Fibroblast of villous mesenchyme (primary cell): Measurements from ENCODE around the genes TBCC, PPP2R5D and MEA1.

GRCh38 chr6:42281065-42282069 lies 63.7 kb upstream of the MRPS10 start:
- CAGE, long polyA plus RNA: no peak

- CAGE, long polyA plus RNA: no peak
Observed at GRCh38 chr6:42407195-42407760, 44.4 kb downstream of the TRERF1 start.

- CAGE, long polyA plus RNA: no peak
Observed at GRCh38 chr6:42556081-42556495, 7.7 kb upstream of the UBR2 start.

GRCh38 chr6:42573533-42574340 lies 9.9 kb downstream of the UBR2 start:
- CAGE, long polyA plus RNA: no peak

- CAGE, long polyA plus RNA: no peak
Observed at GRCh38 chr6:42745587-42746207, at the start of gene TBCC. TBCC (minus strand) TSS chr6:42746103.

DNA sequence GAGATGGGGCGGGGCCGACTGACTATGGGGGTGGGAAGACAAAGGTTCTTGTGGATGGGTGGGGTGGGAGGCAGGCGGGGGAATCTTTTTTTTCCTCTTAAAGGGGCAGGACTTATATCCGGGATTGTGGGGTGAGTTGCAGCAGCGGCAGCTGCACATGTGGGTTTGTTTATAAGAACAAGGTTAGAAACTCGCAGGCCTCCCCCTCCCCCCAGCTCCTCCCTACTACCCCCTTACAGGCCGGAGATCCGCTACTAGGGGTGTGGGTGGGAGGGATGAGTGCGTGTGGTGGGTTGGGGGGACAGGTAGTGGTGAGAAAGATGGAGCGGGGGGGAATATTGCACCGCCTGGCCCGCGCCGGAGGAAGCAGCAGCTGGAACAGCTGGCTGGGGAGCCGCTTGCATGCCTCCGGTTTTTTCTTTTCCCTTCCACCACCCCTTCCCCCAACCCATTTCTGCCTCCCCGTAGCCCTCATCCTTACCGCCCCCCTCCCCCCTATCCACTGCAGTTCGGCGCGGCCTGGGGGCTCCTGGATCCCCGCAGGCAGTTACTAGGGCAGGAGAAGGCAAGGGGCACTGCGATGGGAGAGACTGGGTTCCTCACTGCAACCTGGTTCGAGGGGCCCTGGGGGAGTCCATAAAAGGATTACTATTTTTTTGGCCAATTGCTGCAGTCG lies 467 bp upstream of the TBCC start:
- CAGE, long polyA plus RNA: no peak

DNA sequence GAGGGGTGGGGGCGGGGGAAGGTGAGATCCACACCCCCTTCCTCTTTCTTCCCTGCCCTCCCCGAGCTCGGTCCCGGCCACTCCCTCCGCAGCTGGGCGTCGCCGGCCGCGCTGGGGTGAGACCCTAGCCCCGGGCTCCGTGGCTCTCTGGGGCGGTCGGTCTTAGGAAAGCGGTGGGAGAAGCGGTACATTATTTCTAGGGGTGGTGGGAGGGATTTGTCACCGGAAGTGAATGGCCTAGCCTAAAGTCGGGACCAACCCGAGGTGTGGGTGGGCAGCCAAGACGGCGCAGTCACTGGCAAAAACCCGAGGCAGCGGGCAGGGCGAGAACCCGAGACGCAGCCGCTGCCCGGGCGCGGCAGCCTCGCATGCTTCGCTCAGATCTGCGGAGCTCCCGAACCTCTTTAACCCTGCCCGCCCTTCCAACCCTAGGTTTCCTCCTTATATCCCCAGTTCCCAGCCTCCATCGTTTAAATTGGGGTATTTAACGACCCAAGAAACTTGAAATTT lies 1.1 kb upstream of the TBCC start:
- CAGE, long polyA plus RNA: no peak

GRCh38 chr6:42783280-42784277 lies 1.7 kb downstream of the BICRAL start:
- CAGE, long polyA plus RNA: no peak

DNA sequence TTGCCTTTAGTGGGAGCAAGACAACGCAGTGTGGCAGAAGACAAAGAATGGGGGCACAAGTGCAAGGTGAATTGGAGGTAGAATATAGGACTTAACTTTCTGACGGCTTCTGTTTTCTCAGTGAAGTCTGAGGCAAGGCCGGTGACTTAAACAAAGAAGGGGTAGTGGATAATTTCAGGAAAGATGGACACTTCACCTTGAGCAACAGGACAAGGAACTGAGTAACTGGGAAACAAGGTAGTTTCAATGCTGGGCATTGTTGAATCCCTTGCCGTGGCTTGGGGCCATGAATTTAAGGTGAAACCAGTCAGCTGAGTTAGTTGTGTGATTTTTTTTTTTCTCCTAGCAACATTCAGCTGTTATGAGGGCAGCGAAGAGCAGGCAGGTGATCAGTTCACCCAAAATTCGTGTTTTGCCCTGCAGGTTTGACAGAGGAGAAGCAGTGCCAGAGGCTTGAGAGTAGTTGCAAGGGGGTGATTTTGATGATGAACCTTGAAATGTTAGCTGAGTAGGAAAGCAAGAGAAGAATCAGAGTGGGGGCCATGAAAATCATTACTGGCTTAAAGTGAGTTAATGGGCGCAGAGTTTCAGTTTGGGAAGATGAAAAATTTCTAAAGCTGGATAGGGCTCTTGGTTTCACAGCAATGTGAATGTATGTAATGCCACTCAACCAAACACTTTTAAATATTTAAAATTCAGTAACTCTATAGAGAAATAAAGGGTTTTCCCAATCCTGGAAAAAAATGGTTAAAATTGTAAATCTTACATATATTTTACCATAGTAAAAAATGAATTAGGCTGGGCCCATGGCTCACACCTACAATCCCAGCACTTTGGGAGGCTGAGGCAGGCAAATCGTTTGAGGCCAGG lies 6.9 kb downstream of the BICRAL start:
- CAGE, long polyA plus RNA: no peak

DNA sequence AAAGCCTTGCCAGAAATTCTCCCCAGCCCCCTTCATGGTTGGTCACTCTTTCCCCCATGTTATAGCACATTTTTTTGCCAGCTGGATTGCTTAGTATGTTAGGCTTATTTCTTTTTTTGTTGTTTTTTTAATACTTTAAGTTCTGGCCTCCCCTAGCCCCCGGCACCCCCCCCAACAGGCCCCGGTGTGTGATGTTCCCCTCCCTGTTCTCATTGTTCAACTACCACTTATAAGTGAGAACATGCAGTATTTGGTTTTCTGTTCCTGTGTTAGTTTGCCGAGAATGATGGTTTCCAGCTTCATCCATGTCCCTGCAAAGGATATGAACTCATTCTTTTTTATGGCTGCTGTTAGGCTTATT lies 27.1 kb downstream of the BICRAL start:
- CAGE, long polyA plus RNA: no peak

DNA sequence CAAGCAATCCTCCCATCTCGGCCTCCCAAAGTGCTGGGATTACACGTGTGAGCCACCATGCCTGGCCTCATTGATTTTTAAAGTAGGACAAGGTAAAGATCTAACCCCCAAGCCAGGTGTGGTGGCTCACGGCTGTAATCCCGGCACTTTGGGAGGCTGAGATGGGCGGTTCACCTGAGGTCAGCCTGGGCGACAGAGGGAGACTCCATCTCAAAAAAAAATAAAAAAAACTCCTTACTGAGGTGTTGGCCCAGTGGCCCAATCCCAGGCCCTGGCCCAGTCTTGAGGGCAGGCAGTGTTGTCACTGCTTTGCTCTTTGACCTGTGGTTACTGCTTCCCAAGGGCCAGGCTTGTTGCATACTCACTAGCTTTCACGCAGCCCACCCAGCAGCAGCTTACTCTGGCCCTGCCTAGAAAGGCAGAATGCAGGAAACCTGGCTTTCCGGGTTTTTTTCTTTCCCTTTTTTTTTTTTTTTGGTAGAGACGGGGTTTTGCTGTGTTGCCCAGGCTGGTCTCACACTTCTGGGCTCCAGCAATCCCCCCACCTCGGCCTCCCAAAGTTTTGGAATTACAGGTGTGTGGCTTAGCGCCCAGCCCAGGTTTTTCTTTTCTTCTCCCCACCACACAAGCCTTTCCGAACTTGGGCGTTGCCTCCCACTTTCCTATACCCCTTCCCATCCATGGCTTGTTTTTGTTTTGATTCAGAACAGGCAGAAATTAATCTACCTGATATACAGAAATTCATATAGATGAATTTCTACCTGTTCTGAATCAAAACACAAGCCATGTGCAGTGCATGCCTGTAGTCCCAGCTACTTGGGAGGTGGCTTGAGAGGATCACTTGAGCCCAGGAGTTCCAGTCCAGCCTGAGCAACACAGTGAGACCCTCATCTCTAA lies 13.3 kb downstream of the CNPY3 start:
- CAGE, long polyA plus RNA: no peak

- CAGE, long polyA plus RNA: no peak
Observed at GRCh38 chr6:42966225-42966962, 5.8 kb downstream of the GNMT start.

DNA sequence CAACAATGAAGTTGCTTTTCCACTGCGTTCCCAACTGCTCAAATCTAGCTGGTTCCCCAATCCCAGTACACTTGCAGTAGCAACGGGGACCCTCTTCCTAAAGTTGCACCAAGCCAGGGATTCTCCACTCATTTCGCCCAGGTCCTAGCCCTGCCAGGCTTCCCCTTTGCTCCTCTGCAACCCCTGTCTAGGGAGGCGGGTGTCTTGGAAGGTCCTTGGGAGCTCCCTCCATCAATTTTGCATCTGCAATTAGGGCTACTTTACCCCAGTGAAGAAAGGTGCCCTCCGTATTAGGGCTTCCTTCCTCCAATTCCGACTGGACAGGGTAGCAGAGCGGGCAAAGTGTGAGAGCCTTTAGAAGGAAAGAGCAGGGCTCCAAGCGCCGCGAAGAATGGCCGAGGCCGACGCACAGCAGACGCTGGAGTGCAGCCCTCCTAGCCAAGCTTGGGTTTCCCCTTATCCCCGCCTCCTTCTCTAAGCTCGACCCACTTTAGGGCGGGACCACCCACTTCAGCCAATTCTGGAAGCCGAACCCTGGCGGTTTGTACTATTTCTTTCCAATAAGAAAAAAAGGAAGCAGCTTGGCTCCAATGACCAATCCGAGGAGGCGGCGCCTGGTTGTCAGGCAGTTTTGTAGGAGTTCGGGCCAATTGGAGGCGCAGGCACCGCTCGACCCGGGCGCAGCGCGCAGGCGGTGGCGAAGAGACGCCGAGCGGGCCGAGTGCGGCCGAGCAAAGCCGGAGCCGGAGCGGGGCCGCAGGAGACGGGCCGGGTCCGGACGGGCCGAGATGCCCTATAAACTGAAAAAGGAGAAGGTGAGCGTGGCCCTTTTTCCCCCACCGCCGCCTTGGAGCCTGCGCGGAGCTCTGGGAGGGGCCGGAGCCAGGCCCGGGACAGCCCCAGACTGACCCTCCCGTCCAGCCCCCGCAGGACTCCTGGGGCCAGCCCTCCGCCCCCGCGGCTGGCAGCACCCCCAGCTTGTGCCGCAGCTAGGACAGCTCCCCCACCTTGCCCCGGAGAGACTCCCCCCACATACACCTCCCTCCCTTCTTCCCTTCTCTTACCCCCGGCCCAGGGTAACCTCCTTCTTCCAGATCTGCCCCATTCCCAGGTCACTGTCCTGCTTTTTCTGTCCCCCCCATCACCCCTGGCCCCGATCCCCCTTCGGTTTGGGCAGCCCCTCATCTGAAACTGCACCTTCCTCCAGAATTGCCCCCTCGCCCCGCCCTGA lies at the start of gene PPP2R5D:
PPP2R5D (plus strand) TSS at position 681 of the 1,231 bp plus-strand sequence.
- CAGE, long polyA plus RNA: no peak

- CAGE, long polyA plus RNA: start-site peak on the minus strand at chr6:43013920-43013928, 156 and 189 reads in 2 replicates
Observed at GRCh38 chr6:43013014-43014024, at the start of gene MEA1. MEA1 (minus strand) TSS chr6:43013946.

- CAGE, long polyA plus RNA: no peak
Observed at GRCh38 chr6:43247171-43247869, 4.0 kb downstream of the TTBK1 start.

DNA sequence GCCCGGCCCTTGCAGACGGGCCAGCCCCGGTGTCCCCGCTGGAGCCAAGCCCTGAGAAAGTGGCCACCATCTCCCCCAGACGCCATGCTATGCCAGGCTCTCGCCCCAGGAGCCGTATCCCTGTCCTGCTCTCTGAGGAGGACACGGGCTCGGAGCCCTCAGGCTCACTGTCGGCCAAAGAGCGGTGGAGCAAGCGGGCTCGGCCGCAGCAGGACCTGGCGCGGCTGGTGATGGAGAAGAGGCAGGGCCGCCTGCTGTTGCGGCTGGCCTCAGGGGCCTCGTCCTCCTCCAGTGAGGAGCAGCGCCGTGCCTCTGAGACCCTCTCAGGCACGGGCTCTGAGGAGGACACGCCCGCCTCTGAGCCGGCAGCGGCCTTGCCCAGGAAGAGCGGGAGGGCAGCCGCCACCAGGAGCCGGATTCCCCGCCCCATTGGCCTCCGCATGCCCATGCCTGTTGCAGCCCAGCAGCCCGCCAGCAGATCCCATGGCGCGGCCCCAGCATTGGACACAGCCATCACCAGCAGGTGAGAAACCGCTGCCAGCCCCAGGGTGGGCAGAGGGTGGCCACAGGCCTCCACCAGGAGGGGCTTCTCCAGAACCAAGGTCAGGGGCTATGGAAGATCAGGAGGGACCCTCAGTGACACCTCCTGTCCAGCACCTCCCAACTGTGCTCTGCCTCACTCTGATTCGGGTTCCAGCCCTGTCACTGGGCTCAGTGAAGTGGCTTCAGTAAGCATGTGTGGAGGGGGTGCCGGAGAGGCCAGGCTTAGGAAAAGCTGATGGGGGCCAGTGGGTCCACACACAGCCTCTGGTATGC lies 14.1 kb upstream of the SLC22A7 start:
- CAGE, long polyA plus RNA: no peak

DNA sequence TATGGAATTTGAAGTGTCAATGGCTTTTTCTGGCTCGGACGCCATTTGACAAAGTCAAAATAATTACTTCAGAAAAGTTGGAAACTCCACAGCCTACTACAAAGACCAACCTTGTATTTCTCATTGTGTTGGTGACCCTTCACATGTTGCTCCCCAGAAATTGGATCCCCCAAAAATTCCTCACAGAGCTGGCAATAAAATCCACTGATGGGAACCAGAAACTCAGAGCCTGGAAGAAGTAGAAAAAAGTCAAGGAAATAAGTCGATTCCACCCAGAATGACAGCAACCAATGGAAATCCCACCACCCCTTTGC lies 28.8 kb downstream of the ZNF318 start:
- CAGE, long polyA plus RNA: no peak

DNA sequence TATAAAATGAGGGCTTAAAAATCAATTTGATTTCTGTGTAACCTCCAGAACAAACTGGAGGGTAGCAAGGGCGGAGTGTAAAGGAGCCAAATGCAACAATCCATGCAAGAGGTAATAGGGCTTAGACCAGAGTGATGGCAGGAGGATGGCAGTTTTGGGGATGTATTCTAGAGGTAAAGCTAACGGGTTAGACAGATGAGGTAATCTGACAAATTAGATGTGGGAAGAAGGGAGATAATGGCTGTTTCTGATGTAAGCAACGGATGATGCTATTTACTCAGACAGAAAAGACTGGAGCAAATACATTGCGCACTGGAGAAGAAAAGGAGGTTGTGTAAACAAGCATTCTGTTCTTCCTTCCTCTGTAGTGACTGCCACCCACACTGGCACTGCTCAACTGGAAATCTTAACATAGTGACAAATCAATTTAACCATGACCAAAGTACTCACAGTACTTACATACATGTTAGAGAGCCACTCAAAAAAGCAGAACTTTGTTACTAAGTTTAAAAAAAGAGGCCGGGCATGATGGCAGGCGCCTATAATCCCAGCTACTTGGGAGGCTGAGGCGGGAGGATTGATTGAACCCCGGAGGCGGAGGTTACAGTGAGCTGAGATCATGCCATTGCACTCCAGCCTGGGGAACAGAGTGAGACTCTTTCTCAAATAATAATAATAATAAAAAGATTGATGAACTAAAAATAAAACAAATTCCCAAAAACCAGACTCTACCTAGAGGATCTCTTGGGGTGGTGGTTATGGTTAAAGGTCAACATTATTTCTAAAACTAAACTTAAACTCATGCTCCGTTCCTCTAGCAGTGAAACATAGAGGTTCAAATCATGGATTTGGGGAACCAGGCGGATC lies 1.9 kb downstream of the ZNF318 start:
- CAGE, long polyA plus RNA: no peak

- CAGE, long polyA plus RNA: no peak
Observed at GRCh38 chr6:43438508-43439155, 11.3 kb downstream of the ABCC10 start.

DNA sequence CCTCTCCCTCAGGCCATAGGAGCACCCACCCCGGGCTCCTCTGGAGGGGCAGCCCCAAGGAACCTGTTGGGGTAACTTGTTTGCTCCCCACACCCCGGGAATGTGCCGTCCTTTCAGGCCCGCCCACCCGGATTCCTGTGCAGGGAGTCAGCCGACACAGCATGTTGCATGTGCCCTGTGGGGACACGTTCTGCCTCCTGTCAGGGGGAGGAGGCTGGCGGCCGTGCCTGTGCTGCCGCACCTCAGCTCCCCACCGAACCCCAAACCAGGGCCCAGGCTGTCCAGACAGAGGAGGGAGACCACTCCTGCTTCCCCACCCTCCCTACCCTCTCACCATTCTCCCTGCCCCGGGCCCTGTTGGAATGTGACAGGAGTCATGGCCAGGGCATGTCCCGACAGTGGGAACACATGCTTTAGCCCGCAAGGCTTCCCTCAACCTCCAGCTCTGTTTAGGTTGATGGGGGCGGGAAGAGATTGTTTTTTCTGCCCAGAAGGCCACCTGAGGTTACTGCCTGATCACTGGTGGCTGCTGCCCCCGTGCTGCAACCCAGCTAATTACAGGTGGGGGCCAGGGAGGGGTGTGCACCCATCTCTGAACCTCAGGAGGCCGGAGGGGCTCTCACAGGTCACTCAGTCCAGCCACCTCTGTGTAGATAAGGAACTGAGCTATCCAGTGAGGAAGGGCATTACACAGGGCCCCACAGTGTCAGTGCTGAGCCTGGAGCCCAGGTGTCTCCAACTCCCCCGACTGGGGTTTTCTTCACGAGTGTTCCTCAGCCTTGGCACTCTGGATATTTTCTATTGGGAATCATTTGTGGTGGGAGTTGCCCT lies 13.6 kb downstream of the LRRC73 start:
- CAGE, long polyA plus RNA: no peak